Measurements from ENCODE around the gene ATP5F1E.

GRCh38 chr20:57959025-57959436 lies 191.7 kb upstream of the C20orf85 start:
- RRBS = no CpG with 5 or more reads among the region's 12 CpGs
CAGE:
- cytosol, long polyA plus RNA = no peak
- long polyA plus RNA = no peak
- nucleus, long polyA plus RNA = no peak

DNA sequence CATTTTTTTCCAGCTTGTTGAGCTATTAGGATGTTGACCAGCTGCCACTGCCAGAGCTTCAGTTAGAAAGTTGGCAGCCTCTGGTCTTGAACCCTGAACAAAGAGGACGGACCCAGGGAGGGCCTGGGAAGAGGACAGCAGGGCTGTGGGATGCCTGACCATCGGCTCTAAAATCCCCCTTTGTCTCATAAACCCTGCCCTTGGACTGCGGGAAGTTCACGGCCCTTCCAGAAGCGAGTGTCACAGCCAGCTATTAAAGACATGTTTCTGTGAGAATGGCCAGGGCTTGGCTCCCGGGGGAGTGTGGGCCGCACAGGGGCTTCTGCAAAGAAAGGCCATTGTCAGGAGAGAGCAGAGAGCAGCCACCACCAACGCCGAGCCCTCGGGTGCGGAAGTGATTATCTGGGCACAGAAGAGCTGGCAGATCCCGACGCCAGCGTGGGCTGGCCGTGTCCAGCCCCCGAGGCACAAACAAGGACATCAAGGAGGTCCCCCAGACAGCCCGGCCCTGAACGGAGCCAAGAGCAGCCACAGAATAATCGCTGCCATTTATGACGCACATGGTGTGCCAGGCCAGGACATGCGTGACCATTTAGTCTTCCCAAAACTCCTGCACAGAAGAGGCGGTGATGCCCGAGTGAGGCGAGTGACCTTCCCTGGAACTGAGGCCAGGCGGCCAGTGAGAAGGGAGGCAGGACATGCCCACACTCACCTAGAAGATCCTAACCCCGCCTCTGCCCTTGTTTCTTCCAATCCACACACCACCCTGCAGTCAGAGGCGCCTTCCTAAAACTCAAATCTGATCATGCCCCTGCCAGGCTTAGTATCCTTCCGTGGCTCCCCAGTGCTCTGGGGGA lies 111.0 kb upstream of the C20orf85 start:
- RRBS = no CpG with 5 or more reads among the region's 28 CpGs
CAGE:
- cytosol, long polyA plus RNA = no peak
- long polyA plus RNA = no peak
- nucleus, long polyA plus RNA = no peak

- RRBS = no CpG with 5 or more reads among the region's 8 CpGs
CAGE:
- cytosol, long polyA plus RNA = no peak
- long polyA plus RNA = no peak
- nucleus, long polyA plus RNA = no peak
Observed at GRCh38 chr20:58135528-58135885, 15.2 kb upstream of the C20orf85 start.

- RRBS = no CpG with 5 or more reads among the region's 7 CpGs
CAGE:
- cytosol, long polyA plus RNA = no peak
- long polyA plus RNA = no peak
- nucleus, long polyA plus RNA = no peak
Observed at GRCh38 chr20:58148842-58149277, 1.8 kb upstream of the C20orf85 start.

GRCh38 chr20:58174709-58175577 lies 24.2 kb downstream of the C20orf85 start:
- RRBS = no CpG with 5 or more reads among the region's 13 CpGs
CAGE:
- cytosol, long polyA plus RNA = no peak
- long polyA plus RNA = no peak
- nucleus, long polyA plus RNA = no peak

GRCh38 chr20:58236888-58237457 lies 8.5 kb upstream of the ANKRD60 start:
- RRBS = 2% methylated on average over 10 of the region's 26 CpGs
CAGE:
- cytosol, long polyA plus RNA = no peak
- long polyA plus RNA = no peak
- nucleus, long polyA plus RNA = no peak

- RRBS = no CpG with 5 or more reads among the region's 2 CpGs
CAGE:
- cytosol, long polyA plus RNA = no peak
- long polyA plus RNA = no peak
- nucleus, long polyA plus RNA = no peak
Observed at GRCh38 chr20:58267785-58268089, 39.3 kb upstream of the ANKRD60 start.

DNA sequence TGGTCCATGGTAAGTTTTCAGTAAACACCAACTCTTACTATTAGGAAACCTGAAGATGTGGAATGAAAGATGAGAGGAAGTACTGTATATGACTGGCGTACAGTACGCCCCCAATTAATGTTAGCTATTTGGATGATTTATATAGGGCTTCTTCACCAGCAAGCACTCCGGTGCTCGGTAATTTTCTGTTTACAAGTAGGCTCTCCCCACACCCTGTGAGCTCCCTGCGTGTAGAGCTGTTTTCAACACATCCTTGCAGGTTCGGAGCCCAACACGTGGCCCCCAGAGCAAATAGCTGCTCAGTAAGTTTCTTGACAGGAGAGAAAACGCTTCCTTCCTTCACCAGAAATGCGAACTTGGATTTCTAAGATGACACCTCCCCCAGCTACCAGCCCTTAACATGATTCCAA lies 1.3 kb upstream of the RAB22A start:
- RRBS = no CpG with 5 or more reads among the region's 9 CpGs
CAGE:
- cytosol, long polyA plus RNA = no peak
- long polyA plus RNA = no peak
- nucleus, long polyA plus RNA = no peak

GRCh38 chr20:58349403-58350444 lies 39.3 kb upstream of the VAPB start:
- RRBS = no CpG with 5 or more reads among the region's 8 CpGs
CAGE:
- cytosol, long polyA plus RNA = no peak
- long polyA plus RNA = no peak
- nucleus, long polyA plus RNA = no peak

DNA sequence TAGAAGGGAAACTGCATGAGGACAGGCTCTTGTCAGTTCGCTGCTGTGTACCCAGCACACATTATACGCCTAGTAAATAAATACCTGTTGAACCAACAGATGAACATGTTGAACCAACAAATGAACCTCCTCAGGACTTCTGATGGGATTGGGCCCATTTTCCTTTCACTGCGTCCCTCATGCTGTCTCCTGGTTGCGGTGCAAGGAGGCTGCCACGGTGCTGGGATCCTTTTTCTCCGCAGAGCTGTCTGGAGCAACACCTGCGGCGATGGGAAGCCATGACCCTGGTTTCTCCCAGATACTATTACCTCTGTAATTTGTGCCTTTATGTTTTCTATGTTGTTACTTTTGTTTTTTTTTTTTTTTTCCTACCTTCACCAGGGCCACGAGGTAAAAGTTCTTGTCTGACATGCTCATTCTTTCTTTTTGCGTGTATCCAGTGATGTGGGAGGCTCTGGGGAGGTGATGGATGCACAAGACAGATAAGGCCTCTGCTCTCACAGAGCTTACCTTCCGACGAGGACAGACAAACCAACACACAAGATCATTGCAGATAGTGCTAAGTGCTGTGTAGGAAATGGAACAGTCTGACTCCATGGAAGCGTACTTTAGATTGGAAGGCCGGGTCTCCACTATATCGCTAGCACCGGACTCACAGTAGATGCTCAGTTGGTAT lies 1.1 kb downstream of the VAPB start:
- RRBS = no CpG with 5 or more reads among the region's 16 CpGs
CAGE:
- cytosol, long polyA plus RNA = no peak
- long polyA plus RNA = no peak
- nucleus, long polyA plus RNA = no peak

GRCh38 chr20:58634451-58635410 lies 16.4 kb upstream of the STX16 start:
- RRBS = no CpG with 5 or more reads among the region's 29 CpGs
CAGE:
- cytosol, long polyA plus RNA = no peak
- long polyA plus RNA = no peak
- nucleus, long polyA plus RNA = no peak

DNA sequence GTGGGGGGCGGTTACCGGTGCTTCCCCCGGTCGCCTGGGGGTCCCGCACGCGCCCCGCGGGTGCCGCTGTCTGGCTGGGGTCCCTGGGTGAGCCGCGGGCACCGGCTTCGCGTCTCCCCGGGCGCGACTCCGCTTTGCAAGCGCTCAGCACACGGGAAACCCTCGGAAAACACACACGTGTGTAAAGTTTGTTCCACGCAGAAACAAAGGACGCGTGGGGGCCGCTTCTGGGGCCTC lies 1.3 kb upstream of the STX16 start:
- RRBS = 89% methylated on average over 10 of the region's 27 CpGs
CAGE:
- cytosol, long polyA plus RNA = no peak
- long polyA plus RNA = no peak
- nucleus, long polyA plus RNA = no peak

DNA sequence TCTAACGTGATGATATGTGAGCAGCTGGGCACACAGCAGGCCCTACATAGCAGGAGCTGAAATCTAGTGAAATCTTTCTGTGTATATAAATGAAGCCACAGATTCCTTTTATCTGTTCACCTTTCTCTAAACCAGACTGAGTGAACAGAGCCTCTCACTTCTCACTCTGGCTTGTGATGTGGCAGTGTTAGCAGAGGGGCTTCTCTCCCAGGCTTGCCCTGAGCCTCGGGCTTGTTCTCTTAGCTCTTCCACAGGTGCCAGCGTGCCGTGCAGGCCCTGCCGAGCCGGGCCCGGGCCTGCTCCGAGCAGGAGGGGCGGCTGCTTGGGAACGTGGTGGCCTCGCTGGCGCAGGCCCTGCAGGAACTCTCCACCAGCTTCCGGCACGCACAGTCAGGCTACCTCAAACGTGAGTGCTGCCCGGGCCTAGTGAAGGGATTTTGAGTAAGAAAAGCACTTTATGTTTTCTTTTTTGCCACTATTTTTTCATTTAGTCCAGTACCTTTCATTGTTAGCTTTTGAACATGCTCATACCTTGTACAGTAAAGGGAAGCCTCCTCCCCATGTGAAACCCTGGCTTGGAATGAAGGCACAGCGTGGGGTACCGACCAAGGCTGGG lies 18.1 kb downstream of the STX16 start:
- RRBS = 96% methylated on average over 5 of the region's 18 CpGs
CAGE:
- cytosol, long polyA plus RNA = no peak
- long polyA plus RNA = no peak
- nucleus, long polyA plus RNA = no peak

DNA sequence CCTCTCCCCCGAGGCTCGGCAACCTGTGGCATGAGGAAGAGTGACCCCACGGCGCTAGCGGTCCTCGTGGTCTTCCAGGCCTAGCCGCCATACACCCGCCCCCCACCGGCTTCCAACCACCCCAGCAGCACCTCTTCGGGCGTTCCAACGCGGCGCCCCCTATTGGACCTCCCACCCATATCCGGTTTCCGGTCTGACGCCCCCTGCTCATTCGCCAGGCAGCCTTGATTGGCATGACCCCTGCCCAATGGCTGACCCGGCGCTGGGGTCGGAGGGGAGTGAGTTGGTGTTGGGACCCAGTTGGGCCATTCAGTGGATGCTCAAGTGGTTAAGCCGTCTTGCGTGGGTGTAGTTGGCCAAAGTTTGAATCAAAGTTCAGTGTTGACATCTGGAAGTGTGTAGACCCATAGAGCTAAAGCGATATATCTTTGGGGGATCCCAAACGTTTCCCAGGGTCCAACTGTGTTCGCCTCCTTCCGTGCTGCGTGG lies 40.4 kb upstream of the GNAS start:
- RRBS = 38% methylated on average over 11 of the region's 28 CpGs
CAGE:
- cytosol, long polyA plus RNA = no peak
- long polyA plus RNA = no peak
- nucleus, long polyA plus RNA = no peak

DNA sequence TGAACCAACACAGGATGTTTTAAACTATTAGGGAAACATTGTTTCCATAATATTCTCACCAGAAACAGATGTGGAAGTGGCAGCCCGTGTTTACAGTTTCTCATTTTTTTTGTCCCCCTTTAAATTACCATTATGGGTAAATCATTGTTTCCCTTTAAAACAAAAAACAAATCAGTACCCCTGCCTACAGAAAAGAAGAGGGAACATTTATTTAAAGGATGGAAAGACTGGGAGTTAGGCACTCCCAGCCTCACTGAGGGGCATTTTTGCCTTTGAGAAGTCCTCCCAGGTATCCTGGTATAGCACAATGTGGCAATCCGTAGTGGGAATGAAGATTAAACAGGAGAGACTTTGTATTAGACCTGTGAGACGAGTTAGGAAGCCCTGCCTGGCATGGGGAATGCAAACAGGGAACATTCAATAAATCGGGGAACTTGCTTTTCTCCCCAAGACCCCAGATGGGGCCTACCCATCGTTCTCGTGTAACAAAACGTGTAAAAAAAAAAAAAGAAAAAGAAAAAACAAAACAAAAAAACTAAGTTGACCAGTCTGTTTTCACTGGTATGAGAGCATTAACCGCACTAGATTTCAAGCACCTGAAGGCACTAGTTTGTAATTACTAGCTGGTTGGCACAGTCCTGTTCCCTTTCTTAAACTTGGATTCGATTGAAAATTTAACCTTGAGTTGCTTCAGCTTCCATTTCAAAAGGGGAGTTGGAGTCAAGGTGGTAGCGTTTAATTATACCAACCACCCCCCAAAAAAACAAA lies 5.1 kb downstream of the GNAS start:
- RRBS = no CpG with 5 or more reads among the region's 10 CpGs
CAGE:
- cytosol, long polyA plus RNA = no peak
- long polyA plus RNA = no peak
- nucleus, long polyA plus RNA = no peak

DNA sequence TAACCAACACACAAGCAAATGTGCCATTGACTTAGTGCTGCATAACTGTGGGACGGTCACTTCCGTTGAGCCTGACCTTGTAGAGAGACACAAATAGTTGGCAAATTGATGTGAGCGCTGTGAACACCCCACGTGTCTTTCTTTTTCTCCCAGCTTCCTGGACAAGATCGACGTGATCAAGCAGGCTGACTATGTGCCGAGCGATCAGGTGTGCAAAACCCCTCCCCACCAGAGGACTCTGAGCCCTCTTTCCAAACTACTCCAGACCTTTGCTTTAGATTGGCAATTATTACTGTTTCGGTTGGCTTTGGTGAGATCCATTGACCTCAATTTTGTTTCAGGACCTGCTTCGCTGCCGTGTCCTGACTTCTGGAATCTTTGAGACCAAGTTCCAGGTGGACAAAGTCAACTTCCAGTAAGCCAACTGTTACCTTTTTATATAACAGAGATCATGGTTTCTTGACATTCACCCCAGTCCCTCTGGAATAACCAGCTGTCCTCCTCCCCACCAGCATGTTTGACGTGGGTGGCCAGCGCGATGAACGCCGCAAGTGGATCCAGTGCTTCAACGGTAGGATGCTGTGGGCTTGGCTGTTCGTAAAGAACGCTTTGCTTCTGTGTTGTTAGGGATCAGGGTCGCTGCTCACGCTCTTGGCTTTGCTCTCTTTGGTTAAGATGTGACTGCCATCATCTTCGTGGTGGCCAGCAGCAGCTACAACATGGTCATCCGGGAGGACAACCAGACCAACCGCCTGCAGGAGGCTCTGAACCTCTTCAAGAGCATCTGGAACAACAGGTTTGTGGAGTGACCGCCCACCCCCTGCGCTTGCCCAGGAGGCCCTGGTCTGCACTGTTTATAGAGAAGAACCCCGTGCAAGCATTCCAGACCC lies 18.0 kb downstream of the GNAS start:
- RRBS = no CpG with 5 or more reads among the region's 27 CpGs
CAGE:
- cytosol, long polyA plus RNA = start-site peak on the plus strand centred at position 388 of the sequence, 35 bp wide, 234 and 341 reads in 2 replicates; start-site peak on the plus strand centred at position 542 of the sequence, 41 bp wide, 527 and 734 reads in 2 replicates; start-site peak on the plus strand centred at position 730 of the sequence, 64 bp wide, 127 and 418 reads in 2 replicates
- long polyA plus RNA = start-site peak on the plus strand centred at position 389 of the sequence, 34 bp wide, 386 and 346 reads in 2 replicates; start-site peak on the plus strand centred at position 545 of the sequence, 52 bp wide, 1,009 and 909 reads in 2 replicates; start-site peak on the plus strand centred at position 729 of the sequence, 68 bp wide, 507 and 330 reads in 2 replicates
- nucleus, long polyA plus RNA = start-site peak on the plus strand centred at position 385 of the sequence, 29 bp wide, 85 and 297 reads in 2 replicates; start-site peak on the plus strand centred at position 547 of the sequence, 56 bp wide, 259 and 650 reads in 2 replicates

DNA sequence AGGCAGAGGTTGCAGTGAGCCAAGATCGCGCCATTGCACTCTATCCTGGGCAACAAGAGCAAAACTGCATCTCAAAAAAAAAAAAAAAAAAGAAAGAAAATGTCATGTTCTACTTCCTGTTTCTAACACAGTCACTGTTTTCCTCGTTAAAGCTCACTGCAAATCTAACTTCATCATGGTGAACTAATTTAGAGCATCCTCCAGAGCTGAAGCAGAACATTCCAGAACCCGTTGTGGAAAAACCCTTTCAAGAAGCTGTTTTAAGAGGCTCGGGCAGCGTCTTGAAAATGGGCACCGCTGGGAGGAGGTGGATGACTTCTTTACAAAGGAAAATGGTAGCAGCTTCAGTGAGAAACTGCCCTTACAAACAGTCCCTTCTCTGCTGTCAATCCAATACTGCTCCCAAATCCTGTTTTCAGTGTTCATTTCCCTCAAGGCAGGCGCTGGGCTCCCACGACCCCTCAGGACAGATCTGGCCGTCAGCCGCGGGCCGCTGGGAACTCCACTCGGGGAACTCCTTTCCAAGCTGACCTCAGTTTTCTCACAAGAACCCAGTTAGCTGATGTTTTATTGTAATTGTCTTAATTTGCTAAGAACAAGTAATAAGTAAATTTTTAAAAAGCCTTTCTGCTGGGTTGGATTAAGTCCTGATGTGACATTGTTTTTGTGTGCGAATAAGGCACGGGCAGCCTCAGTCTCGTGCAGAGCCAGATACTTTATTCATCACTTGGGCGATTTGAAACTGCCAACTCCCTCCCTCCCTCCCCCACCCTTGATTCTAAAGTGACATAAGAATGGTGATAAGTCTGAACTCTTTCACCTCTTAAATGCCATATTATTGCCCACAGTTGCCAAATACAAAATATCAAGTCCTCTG lies 12.3 kb downstream of the CTSZ start:
- RRBS = no CpG with 5 or more reads among the region's 18 CpGs
CAGE:
- cytosol, long polyA plus RNA = no peak
- long polyA plus RNA = no peak
- nucleus, long polyA plus RNA = no peak

- RRBS = 2% methylated on average over 32 of the region's 77 CpGs
CAGE:
- cytosol, long polyA plus RNA = start-site peak on the minus strand at chr20:59032282-59032360, 713 and 1,333 reads in 2 replicates
- long polyA plus RNA = start-site peak on the minus strand at chr20:59032293-59032360, 1,083 and 1,262 reads in 2 replicates
- nucleus, long polyA plus RNA = no peak
Observed at GRCh38 chr20:59032178-59033353, at the start of gene ATP5F1E. Gene ATP5F1E (minus strand): TSS chr20:59032335.

DNA sequence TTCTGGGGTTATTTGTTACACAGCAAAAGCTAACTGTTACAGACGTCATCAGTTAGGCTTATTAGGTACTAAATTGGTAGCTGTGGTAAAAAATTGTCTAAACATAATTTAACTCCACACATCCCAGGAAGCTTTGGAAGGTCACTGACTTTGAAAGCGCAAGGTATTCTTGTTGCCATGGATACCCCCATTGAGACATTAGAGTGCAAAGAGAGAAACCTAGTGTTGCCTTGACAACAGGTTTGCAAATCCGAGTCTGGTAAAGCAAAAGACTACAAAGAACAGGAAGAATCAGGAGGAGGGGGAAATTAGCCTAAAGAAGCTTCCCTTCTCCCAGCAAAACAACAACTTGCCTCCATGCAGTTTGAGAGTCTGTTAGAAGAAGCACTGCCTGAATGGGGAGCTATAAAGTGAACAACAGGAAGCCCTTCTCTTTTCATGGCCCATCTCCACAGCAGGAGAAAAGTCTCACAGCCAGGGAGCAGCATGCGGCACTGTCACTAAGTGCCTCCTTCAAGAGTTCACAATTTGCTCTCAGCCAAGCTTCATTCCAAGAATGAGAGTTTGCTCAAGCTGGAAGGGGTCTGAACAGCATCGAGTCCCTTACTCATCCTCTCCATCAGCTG lies 41.6 kb upstream of the ZNF831 start:
- RRBS = no CpG with 5 or more reads among the region's 5 CpGs
CAGE:
- cytosol, long polyA plus RNA = no peak
- long polyA plus RNA = no peak
- nucleus, long polyA plus RNA = no peak

DNA sequence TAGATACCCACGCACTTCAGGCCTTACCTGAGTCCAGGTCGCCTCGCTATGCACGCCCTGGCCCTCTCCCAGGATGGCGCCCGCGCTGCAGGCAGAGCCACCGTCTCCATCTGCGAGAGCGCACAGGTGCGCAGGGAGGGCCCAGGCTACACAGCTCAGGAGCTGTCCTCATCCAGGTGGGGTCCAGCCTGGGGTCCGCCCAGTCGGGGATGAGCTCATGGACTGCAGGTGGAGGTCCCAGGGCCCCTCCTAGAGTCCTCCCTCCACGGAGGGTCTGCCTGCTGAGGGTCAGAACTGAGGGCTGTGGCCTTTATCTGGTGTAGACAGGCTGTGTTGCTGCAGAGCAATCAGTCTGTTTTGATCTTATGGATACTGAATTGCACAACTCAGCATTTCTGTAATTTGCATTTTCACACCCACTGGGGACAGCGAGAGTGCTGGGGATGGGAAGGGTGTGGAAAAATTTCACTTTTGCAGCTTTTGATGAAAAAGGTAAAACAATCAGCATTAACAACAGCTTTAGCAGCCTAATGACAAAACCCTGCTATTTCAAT lies 78.0 kb upstream of the PHACTR3 start:
- RRBS = no CpG with 5 or more reads among the region's 15 CpGs
CAGE:
- cytosol, long polyA plus RNA = no peak
- long polyA plus RNA = no peak
- nucleus, long polyA plus RNA = no peak